ENCODE measurements around a stretch of chr13.

DNA sequence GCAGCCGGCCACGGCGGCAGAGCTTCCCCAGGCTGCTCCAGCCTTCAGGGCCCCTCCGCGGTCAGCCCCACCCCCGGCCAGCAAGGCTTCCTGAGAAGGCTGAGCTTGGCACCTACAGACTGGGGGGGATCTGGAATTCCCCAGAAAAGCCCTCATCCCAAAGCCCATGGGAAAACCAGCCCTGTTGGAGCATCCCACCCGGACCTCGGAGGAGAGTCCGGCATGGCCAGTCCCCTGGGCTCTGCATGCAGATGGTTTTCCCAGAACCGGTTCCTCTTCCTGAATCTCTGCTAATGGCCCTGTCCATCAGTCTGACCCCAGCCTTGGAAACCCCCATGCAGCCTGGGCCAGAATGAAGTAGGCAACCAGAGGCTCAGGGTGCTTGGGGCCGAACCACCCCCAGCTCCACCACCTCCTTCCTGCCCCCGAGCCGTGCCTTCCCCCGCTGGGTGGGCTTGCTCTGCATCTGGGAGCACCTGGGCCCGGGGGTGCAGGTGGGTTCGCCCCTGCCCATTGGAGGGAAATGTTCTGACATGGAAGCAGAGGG is 10.2 kb downstream of the RASA3 start:
- RRBS = 75% methylated on average over 1 of the region's 16 CpGs

DNA sequence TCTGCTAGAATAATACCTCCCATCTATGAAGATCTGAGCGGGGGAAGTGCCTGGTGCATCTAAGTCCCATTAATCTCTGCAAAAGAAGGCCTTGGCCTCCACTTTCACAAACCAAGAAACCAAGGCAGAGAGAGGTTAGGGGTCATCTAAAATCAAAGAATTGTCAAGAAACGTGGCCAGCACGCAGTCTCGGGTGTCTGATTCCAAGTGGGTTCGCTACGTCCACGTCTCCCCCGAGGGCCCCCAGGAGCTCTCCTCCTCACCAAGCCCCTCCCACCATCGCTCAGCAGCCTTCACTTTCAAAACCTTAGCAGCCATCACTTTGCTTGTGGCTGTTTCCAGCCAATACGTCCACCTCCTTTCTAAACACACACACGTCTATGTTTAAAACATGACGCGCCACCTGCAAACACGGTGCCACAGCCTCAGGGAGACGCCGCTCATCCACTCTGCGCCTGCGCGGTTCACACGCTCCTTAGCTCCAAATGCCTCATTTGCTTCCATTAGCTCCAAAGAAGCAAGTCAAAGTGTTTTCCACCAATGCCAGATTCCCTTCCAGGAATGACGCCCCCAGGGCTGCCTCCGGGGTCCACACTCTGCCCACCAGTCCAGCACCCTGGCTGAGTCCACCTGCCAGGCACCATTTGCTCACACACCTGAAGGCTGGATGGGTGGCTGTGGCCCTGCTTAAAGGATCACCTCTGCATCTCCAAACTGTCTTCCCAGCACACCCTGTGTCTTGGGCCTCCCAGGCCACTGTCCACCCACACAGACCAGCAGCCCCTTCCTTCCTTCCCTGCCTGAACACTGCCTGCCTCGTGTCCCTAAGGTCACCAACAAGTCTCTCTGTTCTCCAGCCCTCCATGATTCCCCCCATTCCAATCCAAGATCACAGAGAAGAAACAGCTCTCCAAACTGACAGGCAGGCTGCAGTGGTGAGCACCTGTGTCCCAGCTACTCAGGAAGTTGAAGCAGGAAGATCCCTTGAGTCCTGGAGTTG is 5.4 kb downstream of the RASA3 start:
- RRBS = no CpG with 5 or more reads among the region's 23 CpGs

DNA sequence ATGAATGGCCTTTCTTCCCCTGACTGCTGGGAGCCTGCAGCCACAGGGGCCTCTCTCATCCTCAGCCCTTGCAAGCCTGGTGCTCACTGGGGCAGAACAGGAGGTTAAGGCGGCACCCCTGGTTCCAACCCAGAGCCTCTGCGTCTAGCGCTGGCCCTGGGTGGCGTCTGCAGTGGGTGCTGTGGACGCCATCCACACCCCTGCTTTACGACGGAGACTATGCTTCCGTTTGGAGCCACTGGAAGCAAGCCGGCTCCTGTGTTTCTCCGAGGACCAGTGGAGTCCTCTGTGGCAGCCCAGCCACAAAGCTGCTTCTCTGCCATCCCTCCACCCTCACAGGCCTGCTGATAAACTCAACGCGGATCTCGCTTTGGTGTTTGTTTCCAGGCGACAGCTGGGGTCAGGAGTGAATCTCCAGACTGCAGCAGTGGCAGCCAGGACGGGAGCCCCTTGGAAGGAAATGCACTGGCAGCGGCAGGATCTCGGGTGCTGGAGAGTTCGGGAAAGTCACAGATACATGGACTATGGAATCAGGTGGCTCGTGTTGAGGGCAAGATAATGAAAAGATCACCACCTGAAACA is 2.1 kb upstream of the RASA3 start:
- RRBS = no CpG with 5 or more reads among the region's 19 CpGs

- RRBS = no CpG with 5 or more reads among the region's 11 CpGs
These were observed 22.1 kb upstream of the RASA3 start for GRCh38 chr13:114154415-114155002.

DNA sequence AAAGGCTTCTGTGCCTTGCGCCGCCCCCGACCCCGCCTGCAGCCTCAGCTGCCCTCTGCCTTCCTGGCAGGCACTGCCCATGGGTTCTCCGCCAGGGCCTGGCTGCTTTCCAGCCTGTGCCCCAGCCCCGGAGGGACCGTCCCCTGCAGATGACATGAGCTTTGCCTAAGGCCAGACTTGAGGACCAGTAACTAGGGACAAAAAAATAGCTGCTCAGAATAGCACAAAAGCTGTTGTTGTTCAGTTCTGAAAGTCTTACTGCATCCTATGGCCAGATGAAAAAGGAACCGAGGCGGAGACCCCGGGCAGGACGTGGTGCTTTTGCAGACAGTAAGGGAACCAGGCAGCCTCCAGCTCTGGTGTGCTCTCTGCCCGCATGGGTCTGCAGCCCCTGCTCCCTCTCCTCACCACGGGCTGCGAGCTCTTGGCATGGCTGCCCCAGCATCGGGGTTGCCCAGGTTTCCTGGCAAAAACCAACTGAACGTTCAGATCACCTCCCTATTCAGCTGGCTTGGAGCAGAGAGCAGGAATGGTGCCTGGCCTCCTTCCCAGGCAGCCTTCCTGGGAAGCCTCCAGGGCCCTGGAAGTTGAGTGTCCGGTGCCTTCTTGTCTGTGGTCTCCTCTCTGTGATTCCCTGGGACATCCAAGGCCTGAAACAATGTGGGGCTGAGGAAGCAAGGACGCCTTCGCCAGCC is 12.5 kb upstream of the CFAP97D2 start:
- RRBS = no CpG with 5 or more reads among the region's 19 CpGs

GRCh38 chr13:114167380-114167755 is 11.7 kb upstream of the CFAP97D2 start:
- RRBS = no CpG with 5 or more reads among the region's 5 CpGs

GRCh38 chr13:114256952-114257300 is 22.2 kb downstream of the CDC16 start:
- RRBS = no CpG with 5 or more reads among the region's 3 CpGs

DNA sequence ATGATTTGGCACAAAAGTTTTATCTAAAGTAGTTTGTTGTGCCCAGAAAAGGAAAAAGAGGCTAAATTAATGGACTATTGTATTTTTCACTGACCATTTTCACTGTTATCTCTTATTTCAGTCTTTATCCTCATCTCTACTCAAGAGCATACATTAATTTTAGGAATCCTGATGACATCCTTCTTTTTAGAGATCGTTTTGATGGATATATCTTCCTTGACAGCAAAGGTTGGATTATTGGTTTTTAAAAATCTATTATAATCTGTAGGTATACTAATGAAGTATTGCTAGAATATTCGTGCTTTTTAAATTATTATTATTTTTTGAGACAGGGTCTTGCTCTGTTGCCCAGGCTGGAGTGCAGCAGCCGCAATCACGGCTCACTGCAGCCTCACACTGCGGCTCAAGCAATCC is 1.3 kb downstream of the UPF3A start:
- RRBS = no CpG with 5 or more reads among the region's 5 CpGs

DNA sequence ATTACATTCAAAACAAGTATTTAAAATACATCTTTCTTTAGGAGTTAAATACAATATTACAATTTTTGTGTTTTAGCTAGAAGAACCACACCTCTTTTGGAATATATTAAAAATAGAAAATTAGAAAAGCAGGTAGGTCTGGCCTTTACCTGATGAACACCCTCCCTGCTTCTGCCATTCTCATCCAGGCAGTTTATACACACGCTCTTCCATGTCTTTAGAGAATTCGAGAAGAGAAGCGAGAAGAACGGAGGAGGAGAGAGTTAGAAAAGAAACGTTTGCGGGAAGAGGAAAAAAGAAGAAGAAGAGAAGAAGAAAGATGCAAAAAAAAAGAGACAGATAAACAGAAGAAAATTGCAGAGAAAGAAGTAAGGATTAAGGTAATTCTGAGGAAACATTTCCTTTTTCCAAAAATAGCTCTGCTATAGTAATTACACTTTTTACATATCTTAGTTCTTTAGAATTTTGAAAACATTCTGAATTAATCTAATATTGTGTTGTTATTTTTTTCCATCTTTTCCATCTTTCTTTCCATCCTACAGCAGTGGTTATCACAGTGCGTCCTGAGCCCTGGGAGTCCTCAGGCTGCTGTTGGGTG is 10.1 kb downstream of the UPF3A start:
- RRBS = no CpG with 5 or more reads among the region's 7 CpGs

DNA sequence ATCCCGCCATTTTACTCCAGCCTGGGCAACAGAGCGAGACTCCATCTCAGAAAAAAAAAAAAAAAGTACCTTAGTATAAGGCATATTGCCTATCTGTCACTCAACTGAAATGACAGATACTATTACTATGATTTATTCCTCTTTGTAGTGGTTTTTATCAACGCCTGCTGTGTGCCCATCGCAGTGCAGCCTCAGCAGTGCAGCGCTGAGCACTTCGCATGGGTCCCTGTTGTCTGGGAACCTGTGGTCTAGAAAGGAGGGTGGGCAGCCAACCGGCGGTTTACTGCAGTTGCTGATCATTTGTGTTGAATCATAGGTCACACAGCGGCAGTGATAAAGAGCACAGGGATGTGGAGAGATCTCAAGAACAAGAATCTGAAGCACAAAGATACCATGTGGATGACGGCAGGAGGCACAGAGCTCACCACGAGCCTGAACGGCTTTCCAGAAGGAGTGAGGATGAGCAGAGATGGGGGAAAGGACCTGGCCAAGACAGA is 12.8 kb upstream of the CHAMP1 start:
- RRBS = no CpG with 5 or more reads among the region's 12 CpGs